A375 (cell line): ENCODE measurements around the gene CRYGD.

DNA sequence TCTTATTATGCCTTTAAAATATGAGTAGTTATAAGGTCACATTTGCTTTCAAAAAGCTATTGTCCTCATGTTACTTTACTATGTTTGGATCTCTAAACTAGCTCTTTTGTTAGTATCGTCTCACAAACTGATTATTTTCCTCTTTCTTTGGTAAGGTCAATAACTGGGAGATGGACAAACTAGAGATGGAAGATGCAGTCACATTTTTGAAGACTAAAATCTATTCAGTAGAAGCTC, 26.0 kb downstream of the FASTKD2 start:
- RAMPAGE, long total RNA = no peak

GRCh38 chr2:207394524-207395244, 135.1 kb upstream of the CREB1 start:
- RAMPAGE, long total RNA = no peak

GRCh38 chr2:207624177-207625019, 796 bp downstream of the METTL21A start:
- RAMPAGE, long total RNA = no peak

DNA sequence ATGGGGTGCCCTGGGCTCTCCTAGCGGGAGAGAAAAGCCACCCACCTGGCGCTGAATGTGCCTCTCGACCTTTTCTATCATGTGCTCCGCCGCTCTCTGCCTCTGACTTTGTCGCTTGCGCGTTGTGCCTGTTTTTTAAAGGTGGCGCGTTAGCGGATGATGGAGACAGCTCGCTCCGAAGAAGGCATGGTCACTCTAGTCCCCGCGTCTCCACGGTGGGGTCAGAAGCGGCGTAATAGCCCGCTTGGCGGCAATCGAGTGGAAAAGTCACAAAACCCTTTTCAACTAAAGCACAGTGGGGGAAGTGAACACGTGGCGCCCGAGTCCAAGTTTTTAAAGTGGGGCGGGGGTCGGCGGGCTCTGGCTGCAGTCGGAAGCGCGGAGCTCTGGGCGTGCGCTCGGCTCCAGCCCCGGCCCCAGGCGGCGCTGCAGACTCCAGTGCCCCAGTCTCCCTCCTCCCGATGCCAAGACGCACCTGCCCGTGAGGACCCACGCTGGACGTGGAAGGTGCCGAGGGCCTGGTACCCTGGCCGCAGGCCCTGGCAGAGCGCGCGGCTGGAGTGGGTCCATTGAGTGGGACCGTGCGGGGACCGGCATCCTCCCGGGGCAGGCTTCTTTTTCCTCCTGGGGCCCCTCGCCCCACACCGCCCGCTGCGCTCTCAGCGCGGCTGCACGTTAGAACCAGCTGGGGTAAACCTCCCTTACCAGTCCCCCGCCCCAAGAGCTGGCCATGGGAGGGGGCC, 609 bp upstream of the METTL21A start:
- RAMPAGE, long total RNA = no peak

DNA sequence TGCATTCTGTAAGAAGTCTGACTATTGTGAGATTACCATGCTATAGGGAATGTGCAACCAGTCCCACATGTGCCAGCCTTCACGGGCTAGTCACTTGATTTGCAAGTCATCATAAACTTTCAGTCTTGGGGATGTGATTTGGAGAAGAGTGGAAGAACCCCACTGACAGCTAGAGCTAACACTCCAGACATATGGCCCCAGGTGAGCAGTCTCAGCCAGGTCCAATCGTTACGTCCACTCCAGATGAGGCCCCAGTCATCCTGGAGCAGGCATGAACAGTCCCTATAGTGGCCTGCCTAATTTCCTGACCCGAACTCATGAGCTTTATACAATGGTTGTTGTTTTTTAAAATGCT, 7.2 kb upstream of the CCNYL1 start:
- RAMPAGE, long total RNA = no peak

DNA sequence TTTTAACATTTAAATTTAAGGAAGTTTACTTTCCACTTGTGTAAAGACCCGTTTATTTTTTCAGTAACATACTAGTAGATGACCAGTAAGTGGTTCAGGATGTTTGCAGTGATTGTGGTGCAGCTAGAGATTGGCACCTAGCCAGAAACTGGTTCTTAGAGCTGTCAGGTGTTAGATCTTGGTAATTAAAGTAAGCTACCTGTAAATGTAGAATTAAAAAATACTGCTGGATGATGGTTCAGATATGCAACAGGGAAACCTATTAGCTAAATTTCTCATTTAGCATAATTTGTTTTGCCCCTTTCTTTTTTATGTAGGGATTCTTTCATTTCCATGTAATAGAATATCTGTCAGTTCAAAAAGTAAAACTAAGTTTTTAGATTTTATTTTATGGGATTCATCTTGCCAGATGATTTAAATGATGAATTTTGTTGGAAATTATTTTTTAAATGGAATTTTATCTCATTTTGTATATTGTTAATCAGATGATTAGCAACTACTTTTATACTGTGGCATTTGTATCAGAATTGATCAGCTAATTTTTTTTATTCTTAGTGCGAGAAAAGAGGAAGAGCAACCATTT, 14.9 kb downstream of the CCNYL1 start:
- RAMPAGE, long total RNA = no peak

GRCh38 chr2:207768999-207769442, 685 bp downstream of the FZD5 start:
- RAMPAGE, long total RNA = no peak

GRCh38 chr2:207771475-207771931, 1.8 kb upstream of the FZD5 start:
- RAMPAGE, long total RNA = no peak

DNA sequence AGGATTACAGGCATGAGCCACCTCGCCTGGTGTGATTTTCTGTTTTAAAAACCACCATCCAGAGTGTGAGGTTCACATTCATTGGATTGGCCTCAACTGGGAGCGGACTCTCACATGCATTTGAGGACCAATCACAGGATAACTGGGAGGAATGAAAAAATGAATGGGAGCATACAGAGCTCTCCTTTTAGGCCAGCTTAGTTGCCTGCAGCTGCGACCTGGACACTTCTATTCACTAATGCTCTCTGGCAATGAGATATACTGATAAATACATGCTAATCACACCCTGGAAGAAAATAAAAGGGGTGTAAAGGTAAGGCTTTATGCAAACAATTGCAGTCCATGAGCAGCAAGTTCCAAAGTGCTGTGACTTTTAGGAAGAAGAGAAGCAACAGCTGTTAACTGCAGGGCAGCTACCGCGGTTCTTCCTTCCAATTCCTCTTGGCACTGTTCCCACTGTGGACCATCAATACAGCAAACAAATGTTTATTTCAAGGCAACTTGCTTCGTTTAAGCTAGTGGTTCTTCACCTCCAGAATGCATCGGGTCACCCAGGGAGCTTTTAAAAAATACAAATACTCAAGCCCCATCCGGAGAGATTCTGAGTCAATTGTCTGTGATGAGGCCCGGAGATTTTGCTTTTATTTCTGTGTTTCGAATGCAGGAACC, 49.6 kb upstream of the FZD5 start:
- RAMPAGE, long total RNA = no peak

DNA sequence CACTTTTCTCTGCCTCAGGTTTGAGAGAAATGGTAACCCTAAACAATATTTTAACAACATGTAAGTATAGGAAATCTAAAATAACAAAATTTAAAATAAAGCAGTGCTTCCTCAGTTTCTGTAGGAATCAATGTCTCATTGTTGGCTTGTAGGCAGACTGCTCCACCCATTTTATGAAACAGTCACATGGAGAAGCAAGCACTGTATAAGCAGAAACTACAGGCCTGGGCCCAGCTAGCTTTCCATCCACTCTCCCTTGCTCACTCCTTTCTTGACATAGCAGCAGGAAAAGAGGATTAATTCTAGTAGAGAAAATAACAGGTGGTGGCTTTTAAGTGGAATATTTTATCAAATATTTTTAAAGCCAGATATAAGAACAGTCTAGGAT, 97.2 kb downstream of the PLEKHM3 start:
- RAMPAGE, long total RNA = no peak

DNA sequence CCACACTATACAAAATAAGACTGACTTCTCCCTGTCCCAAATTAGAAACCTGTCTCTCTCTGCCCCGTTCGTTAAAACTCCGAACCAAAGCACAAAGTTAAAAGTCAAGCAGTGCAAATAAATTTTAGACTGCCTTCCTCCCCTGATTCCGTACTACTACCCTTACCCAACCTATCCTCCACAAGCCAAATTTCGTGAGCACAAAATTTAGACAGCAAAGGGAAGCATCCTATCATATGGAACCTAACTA, 51.5 kb downstream of the PLEKHM3 start:
- RAMPAGE, long total RNA = no peak

DNA sequence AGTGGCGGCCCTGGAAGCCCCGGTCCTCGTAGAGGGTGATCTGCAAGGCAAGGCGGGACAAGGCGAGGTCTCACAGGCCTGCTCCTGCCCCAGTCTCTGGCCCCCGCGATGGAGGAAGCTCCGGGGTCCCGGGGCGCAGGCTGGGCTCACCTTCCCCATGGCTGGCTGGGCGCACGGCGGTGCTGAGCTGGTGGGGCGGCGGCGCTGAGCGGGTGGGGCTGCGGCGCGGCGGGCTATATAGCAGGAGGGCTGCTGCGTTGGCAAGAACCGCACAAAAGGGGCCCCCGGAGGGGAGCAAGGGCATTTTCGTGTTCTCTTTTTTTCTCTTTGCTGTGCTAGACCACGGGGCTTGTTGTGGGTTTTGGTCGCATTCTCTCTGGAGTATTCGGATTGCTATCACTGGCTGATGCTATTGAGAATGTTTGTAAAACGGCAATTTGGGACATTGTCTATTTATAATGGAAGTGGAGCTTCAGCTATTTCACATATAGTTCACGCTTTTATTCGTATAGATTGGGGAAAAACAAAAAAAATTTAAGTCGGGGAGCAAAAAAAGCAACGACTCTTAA, at the start of gene CRYGD:
CRYGD (minus strand) TSS at position 210 of the 569 bp plus-strand sequence.
- RAMPAGE, long total RNA = no peak

DNA sequence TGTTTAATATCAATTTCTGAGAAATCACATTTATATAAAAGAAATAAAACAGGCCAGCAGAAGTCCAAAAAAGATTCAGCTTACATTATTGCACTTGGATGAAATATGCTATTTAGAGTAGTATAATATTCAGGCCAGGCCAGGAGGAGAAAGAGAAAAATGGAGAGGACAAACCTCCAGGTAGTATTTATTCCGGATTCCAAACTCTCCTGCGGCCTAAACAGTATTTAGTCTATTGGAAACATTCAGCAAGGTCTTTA, 18.7 kb downstream of the IDH1 start:
- RAMPAGE, long total RNA = no peak

DNA sequence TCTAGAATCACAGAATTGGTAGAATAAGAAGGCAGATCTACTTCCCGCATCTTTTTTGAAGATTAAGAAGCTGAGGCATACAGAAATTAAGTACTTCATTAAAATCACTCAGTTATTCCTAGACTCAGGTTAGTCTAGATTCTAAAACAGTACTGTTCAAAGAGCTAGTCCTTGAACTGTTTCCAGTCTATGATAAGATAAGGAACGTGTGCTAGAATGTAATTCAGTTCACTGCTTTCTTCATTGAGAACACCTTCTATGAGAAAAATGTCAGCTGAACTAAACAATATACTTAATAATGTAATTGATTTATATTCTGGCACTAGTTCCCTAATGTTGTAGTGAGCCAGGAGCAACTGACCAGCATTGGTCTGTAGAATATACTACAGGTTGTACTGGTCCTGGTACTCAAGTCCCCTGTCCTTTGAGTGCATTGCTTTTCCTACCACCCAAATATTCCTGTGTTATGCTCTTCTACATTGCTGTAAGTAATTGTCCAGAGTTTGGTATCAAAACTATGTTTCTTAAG, 53.5 kb upstream of the PTH2R start:
- RAMPAGE, long total RNA = no peak

- RAMPAGE, long total RNA = no peak
These were observed 913 bp downstream of the MAP2 start for GRCh38 chr2:209424609-209425311.

- RAMPAGE, long total RNA = no peak
These were observed 110.5 kb upstream of the UNC80 start for GRCh38 chr2:209661047-209661648.

DNA sequence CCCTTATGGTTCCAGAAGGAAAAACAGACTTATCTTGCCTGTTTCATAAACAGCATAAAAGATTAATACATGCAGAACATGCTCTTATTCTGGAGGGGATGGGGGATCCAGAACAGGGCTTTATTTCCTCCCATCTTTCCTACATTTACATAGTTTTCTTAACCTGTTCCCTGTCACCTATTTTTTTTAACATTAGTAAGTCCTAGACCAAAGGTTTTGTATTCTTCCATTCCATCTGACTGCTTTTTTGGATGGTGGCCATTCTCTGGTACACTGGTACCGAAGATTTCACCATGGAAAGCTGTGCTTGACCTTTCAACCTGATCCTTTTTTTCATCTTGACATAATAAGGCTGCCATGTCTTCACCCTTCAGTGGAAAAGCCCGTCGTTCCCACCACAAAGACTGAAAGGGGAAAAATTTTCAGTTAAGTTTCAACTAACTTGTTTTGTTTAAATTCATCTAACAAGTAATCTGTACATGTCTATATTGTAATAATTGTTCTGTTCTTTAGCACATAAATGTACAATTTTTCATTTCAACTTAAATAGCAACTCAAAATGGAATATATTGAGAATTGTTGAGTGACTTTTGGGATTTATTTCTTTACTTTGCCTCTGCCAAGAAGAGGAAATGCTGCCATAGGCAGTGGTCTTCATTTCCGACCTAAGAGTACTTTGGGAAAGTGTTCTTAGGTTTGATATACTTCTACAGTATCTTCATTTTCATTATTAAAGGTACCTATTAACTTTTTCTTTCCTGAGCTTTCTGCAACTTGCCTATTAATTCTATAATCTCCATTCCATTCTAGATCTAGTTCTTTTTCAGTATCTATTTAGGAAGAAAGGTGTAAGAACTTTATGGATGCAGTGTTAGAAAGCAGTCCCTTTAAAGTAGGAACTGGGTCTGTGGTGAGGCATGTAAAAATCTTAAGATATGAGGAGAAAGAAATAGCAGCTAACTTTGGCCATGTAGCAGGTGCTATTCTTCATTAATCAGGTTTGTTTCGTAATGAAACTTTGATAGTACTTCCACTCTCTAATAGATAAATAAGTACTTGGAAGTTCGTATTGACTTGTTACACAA, 20.7 kb downstream of the RPE start:
- RAMPAGE, long total RNA = no peak

DNA sequence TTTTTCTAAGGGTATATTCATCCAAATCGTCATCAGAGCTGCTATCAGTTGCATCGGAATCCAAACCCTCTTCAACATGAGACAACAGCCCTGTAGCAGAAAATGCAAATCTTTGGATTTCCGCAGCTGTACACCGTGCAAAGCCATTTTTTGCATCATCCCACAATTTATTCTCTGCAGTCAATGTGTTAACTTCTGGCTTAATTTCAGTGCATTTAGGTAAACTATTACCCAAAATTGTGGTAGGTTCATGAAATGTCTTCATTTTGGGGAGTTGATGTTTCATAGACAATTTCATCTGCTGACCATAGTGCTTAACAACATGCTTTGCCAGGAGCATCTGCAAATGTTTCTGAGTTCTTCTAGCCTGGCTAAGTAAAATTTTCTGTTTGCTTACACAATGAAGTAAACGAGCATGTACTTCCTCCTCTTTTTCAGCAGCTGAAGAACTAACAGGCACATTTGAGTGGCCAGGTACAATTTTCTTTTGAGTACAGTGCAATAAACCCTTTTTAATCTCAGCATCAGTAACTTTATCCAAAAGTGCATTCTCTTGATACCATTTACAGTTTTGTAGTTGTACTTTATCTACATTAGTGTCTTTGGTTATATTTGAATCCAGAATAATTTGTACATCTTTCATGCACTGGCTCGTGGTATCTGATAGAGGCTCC, 17.6 kb downstream of the KANSL1L start:
- RAMPAGE, long total RNA = no peak

GRCh38 chr2:210189383-210190083, 18.3 kb upstream of the KANSL1L start:
- RAMPAGE, long total RNA = no peak

- RAMPAGE, long total RNA = no peak
These were observed 835 bp upstream of the LANCL1 start for GRCh38 chr2:210477302-210477886.